Skeletal muscle satellite cell (primary cell): ENCODE measurements around the genes CLMP, OR8D2 and OR8B12.

- CAGE, long polyA plus RNA: no peak
These were observed at the start of gene CLMP for GRCh38 chr11:123194664-123195600. TSS of gene CLMP (minus strand) at chr11:123195248.

GRCh38 chr11:123314543-123315417 is 115.3 kb upstream of the GRAMD1B start:
- CAGE, long polyA plus RNA: no peak

DNA sequence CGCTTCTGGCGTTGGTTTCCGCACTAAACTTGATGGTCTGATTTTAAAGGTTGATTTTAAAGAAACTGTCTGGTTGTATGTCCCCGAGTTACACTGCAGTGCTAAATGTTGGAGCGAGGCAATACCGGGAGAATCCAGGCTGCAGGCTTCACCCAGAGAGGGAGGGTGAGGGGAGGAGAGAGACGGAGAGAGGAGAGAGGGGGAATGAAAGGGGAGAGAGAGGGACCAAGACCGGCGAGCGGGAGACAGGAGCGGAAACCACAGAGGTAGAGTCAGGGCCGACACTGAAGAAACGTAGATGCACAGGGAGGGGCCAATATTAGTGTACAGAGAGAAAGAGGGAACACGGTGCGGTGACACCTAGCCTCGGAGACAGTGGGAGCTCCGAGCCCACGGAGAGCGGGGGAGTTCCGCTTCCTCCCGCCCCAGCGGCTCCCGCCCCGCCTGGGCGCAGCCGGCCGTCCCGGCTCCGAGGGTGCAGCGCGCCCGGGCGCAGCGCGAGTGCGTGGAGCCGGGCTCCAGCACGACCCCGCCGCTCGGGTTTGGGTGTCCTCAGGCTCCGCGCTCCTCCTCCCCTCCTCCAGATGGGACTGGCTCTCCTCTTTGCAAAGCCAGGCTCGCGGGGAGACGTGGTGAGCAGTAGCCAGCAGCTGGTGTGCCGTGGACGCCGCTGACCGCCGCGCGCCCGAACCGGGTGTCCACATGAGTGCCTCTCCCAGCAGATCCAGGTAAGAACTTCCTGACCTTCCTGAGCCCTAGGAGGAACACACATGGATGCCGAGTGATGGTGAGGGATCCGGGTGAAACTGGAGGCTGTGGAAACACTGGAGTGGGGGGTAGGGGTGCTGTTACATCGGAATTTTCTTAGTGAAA is 71.8 kb upstream of the GRAMD1B start:
- CAGE, long polyA plus RNA: no peak

GRCh38 chr11:123474100-123474680 is 44.1 kb downstream of the GRAMD1B start:
- CAGE, long polyA plus RNA: no peak

DNA sequence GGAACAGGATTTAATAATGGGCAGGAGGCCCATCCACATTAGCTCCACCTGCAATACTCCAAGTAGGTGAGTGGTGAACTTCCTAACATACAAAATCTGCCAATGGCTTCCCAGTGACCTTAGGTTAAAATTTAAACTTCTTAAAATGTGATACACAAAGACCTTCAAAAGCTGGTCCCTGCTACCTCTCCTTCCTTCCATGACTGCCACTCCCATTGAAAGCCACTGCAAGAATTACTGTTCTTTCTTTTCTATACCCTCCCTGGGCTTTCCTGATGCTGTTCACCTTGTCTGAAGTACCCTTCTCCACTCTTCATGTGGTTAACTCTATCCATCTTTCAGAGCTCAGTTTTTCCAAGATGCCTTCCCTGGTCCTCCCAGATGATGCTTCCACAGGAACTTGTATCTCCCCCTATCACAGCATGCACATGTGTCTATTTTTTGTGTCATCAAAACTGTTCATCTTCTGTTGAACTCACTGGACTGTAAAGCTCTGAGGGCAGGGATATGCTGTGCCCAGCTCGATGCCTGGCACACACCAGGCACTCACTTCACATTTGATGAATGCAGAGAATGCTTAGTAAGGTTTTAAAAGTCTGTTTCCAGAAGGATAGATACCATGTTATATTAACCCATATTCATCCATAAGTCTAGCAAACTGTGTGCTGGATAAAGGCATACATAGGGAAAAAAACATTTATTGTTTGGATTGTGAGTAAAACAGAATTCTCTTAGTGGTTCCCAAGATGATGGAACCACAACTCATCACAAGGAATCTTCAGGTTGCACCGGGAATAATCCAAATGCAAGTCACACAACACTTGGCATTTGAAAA is 7.1 kb downstream of the ZNF202 start:
- CAGE, long polyA plus RNA: no peak

DNA sequence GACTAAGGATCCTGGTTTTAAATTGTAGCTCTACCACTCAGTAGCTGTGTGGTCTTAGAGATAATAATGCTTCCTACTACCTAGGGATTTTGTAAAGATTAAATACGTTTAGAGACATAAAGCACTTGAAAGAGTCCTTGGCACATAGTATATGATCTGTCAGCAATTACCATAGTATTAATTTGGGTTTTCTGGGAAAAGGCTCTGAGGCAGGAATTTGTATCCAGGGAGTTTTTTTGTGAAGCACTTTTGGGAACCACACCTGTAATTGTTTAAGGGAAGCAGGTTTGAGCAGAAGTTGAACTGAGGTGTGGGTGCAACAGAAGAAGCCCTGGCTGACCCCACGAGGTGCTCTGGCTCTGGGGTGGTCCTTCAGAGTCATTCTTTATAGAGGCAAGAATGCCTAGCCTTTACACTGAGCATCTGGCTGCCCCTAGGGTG is 1.1 kb upstream of the TMEM225 start:
- CAGE, long polyA plus RNA: no peak

DNA sequence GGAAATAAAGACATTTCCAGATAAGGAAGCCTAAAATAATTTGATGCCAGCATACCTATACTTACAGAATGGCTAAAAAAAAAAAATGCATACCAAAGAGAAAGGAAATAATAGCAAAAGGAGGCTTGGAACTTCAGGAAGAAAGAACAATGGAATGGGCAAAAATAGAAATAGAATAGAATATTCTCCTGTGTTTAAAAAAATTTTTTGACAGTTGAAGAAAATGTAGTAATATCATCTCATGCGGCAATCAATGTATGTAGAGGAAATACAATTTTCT is 15.8 kb downstream of the OR10S1 start:
- CAGE, long polyA plus RNA: no peak

GRCh38 chr11:124113833-124114441 is 1.3 kb upstream of the VWA5A start:
- CAGE, long polyA plus RNA: no peak

DNA sequence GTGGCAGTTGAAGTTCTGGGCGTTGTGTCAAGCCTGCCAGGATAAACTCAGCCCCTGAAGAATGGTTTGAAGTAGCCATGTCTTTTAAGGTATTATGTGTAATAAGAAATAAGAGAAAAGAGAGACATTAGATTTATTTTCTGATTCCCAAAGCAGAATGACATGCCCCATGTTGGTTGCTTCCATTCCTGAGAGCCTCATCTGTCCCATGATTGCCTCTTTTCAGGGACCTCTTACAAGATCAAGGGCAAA is at the start of gene OR8D2:
TSS of gene OR8D2 (minus strand) at position 79 of the 252 bp plus-strand sequence.
- CAGE, long polyA plus RNA: no peak

GRCh38 chr11:124543488-124543823 is at the start of gene OR8B12:
TSS of gene OR8B12 (minus strand) at chr11:124543654.
- CAGE, long polyA plus RNA: no peak

- CAGE, long polyA plus RNA: no peak
These were observed 851 bp downstream of the ESAM start for GRCh38 chr11:124761000-124761878.

- CAGE, long polyA plus RNA: no peak
These were observed 873 bp upstream of the ESAM start for GRCh38 chr11:124762713-124763612.

GRCh38 chr11:124891066-124891665 is 6.5 kb downstream of the ROBO4 start:
- CAGE, long polyA plus RNA: no peak

- CAGE, long polyA plus RNA: no peak
These were observed 152.4 kb downstream of the FEZ1 start for GRCh38 chr11:125343700-125344103.

DNA sequence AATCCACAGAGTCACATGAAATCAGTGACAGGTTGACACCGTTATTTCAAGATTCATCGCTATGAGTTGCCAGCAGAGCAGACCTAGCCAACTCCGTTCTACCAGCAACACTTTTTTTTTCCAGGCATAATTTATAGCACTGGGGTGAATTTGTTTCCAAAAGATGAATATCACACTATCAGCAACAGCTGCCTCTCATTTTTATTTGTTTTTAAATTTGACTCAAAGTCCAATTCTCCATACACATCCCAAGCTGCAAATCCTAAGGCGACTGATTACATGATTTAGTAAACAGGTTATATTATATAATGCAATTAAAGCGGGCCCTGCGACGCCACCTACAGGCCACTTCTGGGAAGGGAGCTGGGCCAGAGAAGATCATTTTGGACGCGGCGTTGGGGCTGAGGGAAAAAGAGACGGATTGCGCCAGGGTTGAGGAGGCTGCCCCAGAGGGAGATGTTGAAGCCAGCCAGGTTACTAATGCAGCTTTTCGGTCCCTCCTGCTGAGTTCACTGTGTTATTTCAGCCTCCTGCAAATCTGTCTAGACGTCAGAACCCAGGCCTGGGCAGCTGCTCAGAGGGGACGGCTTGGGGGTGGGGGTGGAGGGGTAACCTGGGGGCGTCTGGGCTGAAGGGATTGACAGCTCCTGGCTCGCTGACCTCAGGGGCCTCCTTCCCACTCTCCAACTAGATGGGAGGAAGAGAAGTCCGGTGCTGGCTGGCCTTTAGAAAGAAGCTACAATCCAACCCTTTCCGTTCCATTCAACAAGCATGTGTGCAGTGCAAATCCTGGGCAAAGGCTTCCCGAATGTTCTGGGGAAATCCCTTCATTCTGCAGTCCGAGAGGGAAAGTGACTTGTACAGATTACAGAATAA is 150.2 kb downstream of the FEZ1 start:
- CAGE, long polyA plus RNA: no peak

- CAGE, long polyA plus RNA: no peak
These were observed 52.2 kb downstream of the FEZ1 start for GRCh38 chr11:125443756-125444400.

GRCh38 chr11:125958007-125958856 is 12.4 kb downstream of the VSIG10L2 start:
- CAGE, long polyA plus RNA: no peak

DNA sequence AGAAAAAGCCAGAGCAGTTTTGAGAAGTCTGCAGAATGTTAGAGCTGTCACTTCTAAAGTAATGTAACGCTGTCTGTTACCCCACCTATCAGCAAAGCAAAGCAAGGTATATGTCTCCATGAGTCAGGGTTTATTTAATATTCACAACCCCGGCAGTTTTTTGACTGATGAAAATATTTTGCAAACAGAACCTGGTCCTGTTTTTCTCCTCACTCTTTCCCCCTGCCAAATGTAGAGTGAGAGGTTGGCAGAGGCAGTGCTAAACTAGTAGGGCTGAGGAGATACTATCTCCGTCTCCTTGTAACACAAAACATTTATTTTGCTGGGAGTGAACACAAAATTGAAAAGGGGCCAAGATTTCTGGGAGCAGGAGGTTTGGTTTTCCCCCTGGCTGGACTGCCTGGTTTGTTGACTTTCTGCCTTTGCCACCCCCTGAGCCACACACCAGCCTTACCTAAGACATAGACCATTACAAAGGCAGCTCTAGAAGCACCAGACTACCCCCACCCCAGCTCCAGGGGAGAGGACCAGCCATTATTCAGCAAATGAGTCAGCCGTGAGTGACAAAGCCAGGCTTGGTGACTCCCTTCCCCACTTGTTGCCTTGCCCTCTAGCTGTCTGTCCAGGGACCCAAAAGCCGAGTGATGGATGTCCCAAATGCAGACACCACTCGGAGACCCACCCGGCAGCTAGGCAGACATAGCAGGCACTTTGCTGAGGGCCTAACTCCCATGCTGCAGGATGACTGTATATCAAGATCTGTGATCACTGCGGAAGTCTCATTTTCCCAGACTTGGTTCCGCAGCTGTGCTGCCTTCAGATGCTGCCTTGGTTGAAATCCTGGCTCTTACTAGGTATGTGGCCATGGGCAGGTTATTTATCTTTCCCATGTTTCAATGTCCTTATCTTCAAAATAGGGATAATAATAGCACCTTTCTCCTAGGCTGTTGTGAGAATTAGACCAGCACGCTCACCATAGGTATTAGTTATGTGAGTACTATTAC is 17.6 kb upstream of the CDON start:
- CAGE, long polyA plus RNA: no peak

DNA sequence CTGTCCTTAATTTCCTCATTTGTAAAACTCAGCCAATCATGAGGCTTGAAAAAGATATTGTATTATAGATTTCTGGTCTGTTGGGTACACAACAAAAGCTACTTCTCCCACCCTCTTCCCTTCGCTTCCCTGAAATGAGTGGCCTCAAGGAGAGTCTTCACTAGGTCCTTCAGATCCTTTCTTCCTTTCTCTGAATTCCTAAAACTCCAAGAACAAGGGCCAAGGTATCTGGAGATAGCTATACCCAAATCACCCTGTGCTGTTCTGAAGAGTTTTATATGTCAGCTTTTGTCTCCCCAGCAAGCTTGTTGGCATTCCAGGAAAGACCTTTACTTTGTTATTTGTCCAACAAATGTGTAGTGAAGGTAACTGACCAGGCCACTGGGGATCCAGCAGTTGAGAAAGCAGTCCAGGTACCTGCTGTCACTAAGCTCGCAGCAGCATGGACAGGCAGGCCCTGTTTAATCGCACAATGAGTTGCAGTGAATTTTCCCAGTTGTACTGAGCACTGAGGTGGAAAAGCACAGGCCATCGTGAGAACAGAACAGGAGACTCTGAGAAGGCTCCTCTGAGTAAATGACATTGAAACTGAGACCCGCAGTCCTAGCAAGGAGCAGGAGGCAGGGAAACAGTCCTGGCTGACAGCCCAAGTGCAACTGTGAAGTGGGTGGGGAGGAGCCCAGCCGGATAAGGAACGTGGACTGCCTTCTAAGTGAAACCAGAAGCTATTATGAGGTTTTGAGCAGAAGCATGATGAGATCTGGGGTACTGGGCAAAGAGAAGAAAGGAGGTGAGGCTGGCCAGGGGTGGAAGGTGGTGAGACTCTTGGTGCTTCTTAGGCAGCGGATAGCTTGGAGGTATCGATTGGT is 39.7 kb upstream of the CDON start:
- CAGE, long polyA plus RNA: no peak

DNA sequence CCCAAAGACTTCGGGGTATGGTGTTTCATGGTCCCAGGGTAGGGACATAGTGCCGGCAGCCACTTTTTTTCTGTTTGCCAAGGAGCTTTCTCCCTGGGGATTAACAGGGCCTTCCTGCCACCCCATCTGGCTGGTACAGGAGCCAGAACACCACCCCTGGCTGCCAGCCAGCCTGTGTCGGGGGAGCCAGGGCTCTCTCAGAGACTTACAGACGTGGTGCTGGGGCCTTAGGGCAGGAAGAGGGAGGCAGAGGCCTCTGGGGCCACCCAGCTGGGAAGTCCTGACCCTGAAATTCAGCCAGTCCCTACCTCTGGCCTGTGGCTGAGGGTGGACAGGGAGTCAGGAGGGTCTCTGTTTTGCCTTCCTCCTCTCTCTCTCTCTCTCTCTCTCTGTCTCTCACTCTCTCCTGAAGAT is 52.5 kb upstream of the CDON start:
- CAGE, long polyA plus RNA: no peak